ENCODE data around the genes NOC3L, TCTN3, DNTT and OPALIN.

DNA sequence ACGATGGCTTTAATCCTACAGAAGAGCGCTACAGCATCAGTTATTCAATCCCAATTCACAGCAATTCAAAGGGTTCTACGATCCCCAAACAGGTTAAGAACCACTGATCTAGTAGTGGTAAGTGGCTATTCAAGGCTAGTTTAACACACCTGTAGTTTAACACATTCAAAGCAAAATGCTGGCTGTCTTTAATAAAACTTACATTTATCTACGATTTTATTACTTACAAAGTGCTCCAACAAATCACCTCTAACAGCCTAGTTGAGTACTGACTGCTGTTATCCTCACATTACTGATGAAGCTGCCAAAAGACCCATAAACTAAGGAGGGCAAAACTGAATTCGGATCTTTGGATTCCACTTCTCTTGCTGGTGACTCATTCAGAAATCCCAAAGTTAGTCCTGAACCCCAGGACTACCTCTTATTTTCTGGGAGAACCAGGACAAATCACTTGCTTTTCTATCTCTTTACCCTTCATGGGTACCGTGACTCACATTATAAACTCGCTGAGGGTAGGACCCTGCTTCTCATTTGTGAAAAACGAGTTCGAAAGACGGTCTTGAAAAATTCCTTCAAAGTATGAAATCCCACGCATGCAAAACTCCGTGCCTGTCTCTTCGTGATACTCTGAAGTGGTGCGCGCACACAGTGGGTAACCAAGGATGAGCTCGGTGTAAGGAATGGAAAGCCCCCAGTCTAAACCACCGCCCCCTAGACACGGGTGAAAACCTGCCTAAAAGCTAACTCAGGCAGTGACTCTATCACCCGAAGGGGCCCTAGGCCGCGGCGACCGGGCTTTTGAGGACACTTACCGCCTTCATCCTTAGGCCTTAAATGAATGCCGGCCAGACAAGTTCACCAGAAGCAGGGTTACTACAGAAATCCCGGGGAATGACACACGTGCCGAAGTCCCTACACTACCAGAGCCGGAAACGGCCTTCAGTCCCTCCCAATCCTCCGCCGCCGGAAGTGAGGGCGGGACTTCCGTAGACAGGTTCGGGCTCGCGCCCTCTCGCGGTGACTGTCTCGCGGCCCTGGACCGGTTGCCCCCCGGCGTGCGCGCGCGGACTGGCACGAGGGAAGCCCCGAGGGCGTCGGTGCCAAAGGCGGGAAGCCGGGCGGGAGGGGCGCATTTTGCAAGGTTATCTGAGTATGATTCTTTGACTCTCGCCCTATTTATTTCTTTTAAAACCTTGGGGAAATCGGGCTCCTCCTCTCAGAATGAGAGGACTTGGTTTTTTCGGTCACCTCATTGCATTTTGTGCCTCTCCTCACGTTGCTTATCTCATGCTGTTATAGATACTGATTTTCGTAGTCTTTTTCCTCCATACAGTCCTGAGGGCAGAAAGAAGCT, at the start of gene NOC3L:
Gene NOC3L (minus strand): TSS at position 922 of the 1,354 bp plus-strand sequence.
- RRBS: 2% methylated on average over 28 of the region's 62 CpGs

GRCh38 chr10:94686917-94687504, 3.5 kb downstream of the CYP2C18 start:
- RRBS: no CpG with 5 or more reads among the region's 2 CpGs

DNA sequence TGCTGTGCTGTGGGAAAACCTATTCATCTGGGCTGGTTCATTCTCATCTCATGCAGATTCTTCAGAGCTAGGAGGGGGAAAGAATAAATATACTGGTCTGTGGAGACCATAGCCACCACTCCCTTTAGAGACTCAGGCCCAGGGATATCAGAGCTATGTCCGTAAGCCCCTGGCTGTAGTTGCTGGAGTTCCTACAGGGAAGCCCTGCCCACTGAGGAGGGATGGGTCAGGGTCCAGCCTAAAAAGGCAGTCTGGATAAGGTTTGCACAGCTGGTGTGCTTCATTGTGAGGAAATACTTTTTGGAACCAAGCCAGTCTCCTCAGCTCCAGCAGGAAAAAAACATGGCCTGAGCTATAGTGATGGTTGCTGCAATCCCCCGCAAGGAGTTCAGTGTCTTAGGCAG, 52.5 kb upstream of the CYP2C8 start:
- RRBS: no CpG with 5 or more reads among the region's 2 CpGs

DNA sequence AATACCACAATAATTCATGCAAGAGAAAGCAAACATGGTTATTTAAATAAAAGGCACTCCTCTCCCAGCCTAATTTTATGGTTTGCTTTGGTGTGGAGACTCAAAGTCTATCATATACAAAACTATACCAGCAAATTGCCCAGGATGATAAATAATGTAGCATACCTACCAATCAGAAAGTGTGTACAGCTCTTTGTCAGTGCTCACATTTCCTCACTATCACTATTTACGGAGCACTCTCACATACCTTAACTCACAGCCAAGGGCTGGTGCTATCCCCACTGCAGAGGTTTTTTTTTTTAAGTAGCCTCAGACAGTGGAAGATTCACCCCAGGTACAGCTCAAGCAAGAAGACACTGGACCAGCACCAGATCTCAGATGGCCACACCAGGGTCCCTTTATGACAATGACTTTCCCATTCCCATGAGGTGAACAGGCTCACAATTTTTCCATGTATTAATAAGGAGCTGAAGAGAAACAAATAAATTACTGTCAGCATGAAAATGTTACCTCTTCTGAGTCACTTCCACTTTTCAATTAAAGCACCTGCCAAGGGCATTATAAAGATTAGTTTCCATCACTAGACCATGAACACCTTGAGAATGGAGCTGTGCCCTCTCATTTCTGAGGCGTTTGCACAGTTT, 2.4 kb downstream of the PDLIM1 start:
- RRBS: no CpG with 5 or more reads among the region's 2 CpGs

DNA sequence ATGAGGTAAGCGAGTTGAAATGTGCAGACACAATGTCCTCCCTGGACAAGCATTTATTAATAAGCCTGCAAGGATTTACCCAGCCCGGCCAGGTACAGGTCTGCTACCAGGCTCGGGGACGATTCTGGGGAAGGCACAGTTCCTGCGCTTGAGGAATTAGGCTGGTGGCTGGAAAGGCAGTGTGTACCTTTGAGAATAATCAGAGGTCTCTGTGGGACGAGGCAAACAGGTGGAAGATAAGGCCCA, 1.7 kb downstream of the PDLIM1 start:
- RRBS: no CpG with 5 or more reads among the region's 6 CpGs

- RRBS: no CpG with 5 or more reads among the region's 5 CpGs
These were observed 87.0 kb upstream of the PDLIM1 start for GRCh38 chr10:95377560-95378459.

DNA sequence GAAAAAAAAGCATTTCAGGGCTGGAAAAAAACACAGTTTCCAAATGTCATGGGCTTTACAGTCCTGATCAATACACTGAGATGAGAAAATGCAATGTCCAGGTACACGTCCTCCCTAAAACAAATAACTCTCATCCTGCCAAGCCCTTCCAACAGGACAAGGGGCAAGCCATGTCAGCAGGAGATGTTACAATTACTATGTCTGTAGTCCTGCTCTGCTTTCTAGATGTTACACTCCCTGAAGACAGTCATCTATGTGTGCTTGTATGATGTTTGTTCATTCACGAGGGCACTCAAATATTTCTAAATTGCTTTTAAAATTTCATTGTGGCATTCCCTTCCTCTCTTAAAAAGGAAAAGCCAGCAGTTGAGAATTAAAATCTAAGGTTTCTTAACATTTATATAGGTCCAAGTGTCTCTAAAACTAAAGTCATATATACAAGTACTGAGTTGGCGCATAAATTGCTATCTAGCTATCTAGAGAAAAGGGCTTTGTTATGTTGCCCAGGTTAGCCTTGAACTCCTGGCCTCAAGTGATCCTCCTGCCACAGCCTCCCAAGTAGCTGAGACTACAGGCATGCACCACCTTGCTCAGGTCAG, 103.0 kb downstream of the SORBS1 start:
- RRBS: no CpG with 5 or more reads among the region's 3 CpGs

GRCh38 chr10:95467047-95467785, 94.0 kb downstream of the SORBS1 start:
- RRBS: no CpG with 5 or more reads among the region's 7 CpGs

DNA sequence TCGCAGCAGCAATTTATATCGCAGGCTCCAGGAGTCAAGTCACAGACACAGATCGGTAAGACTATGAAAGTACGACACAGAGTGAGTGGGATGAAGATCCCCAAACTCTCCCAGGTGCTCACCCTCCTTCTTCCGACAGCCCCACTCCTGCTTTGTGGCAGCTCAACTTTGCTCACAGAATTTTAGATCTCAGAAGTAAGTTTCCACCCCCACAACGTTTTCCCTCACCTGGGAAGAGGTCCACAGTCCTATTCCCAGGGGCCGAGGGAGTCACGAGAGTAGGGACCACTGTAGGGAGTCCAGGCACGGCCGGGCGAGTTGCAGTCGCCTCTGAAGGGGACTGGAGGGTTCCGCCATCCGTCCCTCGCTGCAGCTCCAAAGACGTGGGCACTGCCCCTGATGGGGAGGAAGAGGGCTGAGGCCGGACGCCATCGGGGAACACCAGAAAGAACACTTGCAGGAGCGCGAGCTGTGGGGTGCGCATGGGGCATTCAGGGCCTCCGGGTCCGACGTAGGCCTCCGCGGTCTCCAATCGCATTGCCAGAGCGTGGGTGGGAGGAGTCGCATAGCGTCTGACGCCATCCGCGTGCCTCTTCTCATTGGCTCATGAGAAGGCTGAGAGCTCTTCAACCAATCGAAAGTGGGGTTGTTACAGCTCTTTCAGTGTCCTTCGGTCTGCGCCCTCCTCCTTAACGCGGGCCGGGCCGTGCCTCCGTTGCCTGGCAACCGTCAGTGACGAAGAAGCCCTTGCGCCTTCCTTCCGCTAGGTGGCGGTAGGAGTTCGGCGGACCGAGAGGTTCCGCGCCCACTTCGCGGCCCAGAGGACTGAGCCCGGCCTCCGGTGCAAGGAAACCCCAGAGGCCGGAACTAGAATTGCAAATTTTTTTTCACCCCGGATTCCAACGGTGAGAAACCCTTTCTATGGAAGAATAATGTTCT, at the start of gene TCTN3:
Gene TCTN3 (minus strand): TSS at position 512 of the 939 bp plus-strand sequence.
- RRBS: 2% methylated on average over 12 of the region's 59 CpGs

DNA sequence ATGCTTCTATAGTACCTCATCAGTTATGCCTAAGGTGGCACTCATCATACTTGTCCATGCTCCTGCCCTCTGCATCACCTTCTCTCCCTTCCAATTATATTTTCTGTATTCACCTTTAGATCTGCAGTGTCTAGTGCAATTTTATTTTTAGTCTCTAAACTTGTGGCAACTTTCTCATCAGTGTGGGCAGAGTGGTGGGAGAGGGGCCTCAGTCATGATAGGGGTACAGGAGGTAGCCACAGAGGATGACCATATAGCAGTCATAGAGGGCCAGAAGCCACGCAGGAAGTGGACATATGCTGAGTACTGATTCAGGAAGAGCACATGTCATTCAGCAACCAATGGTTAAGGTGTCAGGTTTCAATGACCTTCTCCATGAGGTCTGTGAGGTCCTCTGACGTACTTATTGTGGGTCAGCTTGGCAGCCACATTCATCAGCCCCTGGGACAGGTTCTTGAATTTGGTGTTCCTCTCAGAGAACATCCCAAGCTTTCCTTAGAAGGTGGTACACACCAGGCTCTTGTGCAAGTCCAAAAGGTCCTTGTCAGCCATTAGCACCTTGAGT, 2.6 kb downstream of the ENTPD1 start:
- RRBS: no CpG with 5 or more reads among the region's 2 CpGs

GRCh38 chr10:95792719-95793369, 36.9 kb downstream of the ENTPD1 start:
- RRBS: no CpG with 5 or more reads among the region's 5 CpGs

- RRBS: no CpG with 5 or more reads among the region's 1 CpG
These were observed 37.6 kb downstream of the ENTPD1 start for GRCh38 chr10:95793640-95793978.

- RRBS: no CpG with 5 or more reads among the region's 19 CpGs
These were observed 809 bp upstream of the CC2D2B start for GRCh38 chr10:95906896-95907436.

GRCh38 chr10:96244256-96244929, 27.0 kb downstream of the BLNK start:
- RRBS: no CpG with 5 or more reads among the region's 7 CpGs

DNA sequence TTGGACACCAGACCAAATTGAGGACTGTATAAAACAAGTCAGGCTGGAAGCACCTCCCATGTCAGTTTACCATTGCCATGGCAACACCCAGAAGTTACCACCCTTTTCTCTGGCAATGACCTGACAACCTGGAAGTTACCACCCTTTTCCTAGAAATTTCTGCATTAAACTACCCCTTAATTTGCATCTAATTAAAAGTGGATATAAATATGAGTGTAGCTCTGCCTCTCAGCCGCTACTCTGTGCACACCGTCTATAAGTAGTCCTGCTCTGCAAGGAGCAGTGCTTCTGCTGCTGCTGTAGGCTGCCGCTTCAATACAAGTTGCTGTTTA, 7.9 kb upstream of the BLNK start:
- RRBS: no CpG with 5 or more reads among the region's 3 CpGs

- RRBS: no CpG with 5 or more reads among the region's 11 CpGs
These were observed at the start of gene DNTT for GRCh38 chr10:96304123-96304666. Gene DNTT, plus strand, starts transcription at chr10:96304434.

DNA sequence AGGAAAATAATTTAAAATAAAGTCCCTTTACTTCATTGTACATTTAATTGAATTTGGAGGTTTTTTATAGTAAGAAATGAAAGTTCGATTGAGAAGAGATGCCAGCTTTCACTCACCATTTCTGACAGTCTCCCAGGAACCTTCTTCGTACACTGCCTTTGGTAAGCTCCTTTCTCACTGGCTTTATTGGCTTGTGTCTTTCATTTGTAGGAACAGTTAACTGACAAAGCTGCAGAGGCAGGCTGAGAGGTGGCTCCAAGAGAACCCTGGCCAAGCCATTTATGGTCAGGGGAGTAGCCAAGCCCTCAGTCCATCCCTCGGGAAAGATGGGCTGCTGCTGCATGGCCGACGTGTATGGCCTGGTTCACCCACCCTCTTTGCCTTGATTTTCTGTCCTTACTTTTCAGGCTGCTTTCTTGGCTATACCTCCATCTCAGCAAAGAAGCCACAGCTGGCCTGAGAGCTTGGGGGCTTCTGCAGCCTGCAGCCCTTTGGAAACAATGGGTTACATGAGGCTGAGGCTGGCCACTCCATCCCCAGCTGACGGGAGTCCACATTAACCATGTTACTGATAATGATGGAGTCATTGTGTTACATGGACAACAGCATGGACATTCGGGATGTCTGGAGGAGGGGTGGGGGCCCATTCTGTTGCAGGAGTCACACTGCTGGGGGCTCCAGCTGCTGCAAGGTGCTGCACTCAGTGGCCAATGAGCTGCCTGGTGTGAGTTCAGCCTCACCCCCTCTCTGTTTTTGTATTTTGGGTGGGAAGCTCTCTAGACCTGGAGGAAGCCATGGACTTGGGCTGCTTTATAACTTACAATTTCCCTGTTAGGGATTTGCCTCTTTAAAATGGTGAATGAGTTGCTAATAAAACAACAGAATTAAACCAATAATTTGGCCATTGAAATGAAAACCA, at the start of gene OPALIN:
Gene OPALIN (minus strand): TSS at position 225 of the 919 bp plus-strand sequence.
- RRBS: no CpG with 5 or more reads among the region's 7 CpGs

GRCh38 chr10:96664421-96665149, 55.7 kb downstream of the PIK3AP1 start:
- RRBS: no CpG with 5 or more reads among the region's 6 CpGs

Measured in hTERT-HM (cell line).